ENCODE data around the gene TP63.

DNA sequence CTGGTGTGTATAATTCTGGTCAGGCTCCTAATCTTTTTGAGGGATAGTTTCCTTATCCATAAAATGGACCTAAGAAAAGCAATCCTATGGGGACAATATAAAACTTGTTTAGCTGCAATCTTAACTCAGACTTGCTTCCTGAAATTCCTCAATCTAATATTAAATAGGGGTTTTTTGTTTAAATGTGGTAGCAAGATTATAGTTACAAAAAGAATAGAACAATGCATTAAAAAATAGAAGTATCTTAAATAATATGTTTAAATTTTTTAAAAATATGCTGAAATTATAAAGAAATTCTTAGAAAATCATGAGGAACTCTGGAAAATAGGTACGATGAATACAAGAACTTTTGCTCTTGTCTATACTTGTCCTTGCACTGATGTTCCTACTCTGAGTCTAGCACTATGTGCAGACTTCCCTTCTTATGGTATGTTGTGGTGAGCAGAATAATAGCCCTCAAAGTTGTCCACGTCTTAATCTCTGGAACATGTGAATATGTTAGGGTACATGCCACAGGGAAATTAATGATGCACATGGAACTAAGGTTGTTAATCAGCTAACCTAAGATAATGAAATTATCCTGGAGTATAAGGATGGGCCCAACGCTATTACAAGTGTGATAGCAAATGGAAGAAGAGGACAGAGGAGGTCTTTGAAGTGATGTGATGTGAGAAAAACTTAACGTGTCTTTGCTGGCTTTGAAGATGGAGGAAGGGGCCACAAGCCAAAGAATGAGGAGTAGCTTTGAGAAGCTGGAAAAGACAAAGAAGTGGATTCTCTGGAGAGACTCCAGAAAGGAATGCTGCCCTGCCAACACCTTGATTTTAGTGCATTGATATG, 313.3 kb downstream of the LPP start:
- PRO-cap: no peak

- PRO-cap: no peak
Measured at GRCh38 chr3:188524591-188524812, 370.5 kb downstream of the LPP start.

DNA sequence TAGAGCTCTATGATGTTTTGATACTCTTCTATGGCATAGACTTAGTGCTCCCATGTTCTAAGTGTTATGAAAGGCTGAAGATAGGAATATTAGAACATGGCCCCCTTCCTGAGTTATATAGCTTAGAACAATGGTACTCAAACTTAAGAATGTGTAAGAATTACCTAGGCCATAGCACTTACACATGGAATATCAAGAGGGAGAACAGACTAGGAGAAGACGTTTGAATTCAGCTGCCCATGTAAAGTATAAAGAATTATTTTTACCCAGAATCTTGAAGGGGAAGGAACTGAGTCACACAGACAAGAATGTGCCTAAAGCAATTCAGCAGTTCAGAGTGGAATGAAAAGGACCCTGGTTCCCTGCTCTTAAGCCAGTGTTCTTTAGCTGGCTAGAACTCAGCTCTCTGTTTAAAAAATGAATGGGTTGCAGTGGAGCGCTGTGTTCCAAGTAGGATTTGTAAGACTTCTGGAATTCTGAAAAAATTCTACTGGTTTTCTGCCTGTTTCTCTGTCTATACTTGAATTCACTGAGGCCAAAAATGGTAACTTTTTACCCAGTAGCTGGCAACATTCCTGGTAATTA, 440.1 kb downstream of the LPP start:
- PRO-cap: no peak

DNA sequence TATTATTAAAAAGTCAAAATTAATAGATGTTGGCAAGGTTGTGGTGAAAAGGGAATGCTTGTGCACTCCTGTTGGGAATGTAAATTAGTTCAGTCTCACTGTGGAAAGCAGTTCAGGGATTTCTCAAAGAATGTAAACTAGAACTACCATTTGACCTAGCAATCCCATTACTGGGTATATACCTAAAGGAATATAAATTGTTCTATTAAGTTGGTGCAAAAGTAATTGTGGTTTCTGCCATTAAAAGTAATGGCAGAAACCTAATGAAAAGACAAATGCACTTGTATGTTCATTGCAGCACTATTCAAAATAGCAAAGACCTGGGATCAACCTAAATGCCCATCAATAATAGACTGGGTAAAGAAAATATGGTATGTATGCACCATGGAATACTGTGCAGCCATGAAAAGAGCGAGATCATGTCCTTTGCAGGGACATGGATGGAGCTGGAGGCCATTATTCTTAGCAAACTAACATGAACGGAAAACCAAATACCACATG, 476.5 kb downstream of the LPP start:
- PRO-cap: no peak

DNA sequence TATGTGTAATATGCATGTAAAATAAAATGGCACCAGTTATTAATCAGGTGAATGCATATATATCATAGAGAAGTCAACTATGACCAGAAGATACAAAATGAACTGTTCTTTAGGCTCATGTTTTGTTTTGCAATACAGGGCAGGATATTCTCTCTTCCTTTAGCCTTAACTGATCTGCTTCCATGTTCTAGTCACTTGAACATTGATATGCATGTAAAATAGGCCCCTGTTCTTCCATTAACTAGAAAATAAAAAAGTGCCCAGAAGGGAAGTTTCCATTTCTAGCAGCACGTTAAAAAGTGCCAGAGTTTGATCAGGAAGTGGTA, 501.0 kb downstream of the LPP start:
- PRO-cap: no peak

GRCh38 chr3:188738922-188739554, 432.7 kb upstream of the TPRG1 start:
- PRO-cap: no peak

DNA sequence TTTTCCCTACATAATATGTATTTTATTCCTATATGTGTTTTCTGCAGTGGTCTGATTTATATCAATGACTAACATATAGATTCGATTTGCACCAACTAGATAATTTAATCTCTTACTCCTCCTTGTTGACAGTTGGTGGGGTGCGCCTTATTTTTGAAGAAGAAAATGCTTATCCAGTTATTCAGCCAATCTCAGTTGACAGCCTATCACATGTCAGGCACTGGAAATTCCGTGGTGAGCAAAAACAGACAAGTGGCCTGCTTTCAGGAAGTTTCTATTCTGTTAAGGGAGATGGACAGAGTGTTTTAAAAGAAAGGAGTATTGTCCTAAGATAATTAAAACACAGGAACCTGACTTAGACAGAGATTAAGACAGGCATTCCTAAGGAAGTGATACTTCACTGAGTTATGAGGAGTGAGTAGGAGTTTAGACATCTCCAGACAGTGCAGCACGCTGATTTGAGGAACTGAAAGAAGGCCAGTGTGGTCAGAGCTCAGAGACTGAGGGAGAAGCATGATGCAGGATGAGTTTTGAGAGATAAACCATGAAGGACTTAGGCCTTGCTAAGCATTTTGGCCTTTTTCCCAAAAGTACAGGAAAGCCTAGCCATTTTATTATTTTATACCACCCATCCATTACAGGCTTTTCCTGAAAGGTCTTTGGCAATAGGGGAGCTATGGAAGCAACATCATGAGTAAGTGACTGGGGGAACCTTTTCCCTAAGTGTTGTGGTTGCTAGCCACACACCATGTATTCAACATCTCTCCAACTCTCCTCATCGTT, 375.8 kb upstream of the TPRG1 start:
- PRO-cap: no peak

DNA sequence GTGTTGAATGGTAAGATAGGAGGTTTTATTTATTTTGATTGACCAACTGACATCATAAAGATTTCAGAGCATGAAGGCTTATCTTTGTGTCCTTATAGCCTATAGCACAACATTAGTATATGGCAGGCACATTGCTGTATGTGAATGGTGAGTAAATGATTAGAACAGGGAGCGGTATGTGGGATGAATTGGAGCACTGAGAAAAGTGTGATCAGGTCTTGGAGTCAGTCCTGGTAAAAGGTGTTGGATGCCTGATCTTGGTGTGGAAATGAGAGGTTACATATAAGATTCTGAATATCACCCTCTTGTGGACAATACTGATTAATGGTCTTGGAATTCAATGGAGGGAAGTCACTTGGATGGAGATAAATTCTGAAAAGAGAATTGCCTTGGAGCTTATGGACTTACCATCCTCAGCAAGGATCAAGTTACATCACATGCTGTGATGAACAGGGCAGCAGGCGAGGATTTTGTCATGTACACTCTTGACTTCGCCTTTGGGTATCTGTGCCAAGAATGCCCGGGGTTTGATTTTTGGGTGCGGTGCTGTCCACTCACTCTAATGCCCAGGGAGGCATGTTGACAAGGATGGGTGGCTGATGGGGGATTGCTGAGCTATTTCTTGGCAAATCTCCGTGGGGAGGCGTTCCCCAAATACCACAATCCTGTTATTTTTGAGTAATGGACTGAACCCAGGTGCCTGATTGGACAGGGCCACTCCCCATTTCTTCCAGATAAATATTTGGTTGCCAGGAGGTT, 96.1 kb downstream of the TPRG1 start:
- PRO-cap: no peak

DNA sequence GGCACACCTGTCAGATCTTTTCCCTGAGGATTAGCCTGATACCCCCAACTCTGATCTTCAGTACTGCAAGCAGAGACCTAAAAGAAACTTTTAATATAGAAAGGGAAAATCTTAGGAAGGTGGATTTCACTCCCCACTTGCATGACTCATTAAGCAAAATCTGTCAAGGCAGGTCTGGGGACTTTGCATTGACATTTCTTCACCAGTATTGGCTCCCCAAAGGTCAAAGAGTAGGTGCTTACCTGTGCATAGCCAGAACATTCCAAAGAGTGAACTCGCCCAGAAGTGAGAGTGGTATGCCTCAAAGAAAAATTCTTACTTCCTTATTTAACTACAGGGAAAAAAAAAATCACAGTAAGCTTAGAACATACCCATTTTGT, 140.9 kb upstream of the TP63 start:
- PRO-cap: no peak

- PRO-cap: no peak
Measured at GRCh38 chr3:189630606-189631905, at the start of gene TP63. Gene TP63 (plus strand): TSS chr3:189631389.

GRCh38 chr3:190058304-190059393, 62.0 kb downstream of the P3H2 start:
- PRO-cap: no peak

GRCh38 chr3:190121431-190121827, 732 bp upstream of the P3H2 start:
- PRO-cap: no peak

DNA sequence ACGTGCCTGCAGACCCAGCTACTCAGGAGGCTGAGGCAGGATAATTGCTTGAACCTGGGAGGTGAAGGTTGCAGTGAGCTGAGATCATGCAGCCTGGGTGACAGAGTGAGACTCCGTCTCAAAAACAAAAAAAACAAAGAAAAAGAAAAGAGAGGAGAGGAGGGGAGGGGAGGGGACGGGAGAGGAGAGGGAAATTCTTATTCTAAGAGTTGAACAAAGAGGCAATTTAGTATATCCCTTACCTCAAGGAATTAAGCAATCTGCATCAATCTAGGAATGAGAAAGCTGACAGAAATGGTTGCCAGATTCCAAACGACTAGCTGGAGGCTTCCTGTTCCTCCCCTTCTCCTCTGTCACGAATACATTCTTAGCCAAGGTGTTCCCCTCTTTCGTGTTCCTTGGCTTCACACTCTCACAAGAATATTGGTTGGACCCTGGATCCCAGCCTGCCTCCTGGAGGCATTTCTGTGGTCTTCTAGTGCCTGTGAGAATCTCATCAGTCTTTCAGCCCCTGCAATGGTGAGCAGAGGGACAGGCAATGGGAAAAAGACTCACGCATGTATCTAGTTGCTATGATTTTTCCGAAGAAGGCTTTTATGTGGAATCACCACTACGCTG, 1.4 kb upstream of the P3H2 start:
- PRO-cap: no peak

GRCh38 chr3:190124035-190124454, 3.3 kb upstream of the P3H2 start:
- PRO-cap: no peak

DNA sequence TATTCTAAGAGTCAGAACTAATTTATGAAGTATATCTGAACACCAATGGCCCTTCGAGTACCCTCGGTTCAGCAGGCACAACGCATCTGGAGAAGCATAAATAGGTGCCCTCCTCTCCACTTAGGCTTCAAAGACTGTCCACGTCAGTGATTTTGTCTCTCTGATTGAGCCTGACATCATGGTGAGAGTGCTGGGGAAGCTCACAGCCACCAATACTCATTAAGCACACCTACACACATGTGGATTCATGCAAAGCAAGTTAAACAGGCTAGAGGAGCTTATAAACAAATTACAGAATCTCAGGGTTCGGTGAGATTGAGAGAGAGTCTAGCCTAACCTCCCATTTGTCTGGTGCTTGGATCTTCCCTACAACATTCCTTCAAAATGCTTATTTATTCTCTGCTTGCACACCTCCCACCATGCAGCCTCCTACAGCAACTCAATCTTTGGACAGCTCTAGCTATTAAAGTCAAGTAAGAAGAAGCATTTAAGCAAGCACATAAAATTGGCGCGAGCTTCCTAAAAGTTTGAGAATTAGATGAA, 3.5 kb downstream of the CLDN1 start:
- PRO-cap: no peak

DNA sequence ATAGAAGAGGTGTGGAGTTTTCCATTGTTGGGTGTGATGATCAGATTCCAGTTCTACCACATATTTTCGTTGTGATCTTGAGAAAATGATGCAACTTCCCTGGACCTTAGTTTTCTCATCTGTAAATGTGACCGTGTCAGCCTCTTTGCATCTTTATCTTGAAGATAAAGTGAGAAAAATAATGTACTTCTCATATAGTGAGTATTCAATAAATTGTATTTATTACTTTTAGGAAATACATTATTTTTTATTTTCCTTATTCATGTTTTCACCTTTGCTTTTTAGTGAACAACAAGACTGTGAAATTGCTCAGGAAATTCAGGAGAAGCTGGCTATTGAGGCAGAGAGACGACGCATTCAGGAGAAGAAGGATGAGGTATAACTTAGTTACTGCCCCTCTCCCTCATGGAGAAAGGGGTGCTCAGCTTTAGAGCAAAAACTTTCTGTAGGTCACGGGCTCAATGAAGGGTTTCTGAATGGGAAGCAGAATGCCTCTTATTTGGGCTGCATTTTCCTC, 30.5 kb upstream of the UTS2B start:
- PRO-cap: no peak

- PRO-cap: no peak
Measured at GRCh38 chr3:191376498-191377230, 46.3 kb upstream of the UTS2B start.

DNA sequence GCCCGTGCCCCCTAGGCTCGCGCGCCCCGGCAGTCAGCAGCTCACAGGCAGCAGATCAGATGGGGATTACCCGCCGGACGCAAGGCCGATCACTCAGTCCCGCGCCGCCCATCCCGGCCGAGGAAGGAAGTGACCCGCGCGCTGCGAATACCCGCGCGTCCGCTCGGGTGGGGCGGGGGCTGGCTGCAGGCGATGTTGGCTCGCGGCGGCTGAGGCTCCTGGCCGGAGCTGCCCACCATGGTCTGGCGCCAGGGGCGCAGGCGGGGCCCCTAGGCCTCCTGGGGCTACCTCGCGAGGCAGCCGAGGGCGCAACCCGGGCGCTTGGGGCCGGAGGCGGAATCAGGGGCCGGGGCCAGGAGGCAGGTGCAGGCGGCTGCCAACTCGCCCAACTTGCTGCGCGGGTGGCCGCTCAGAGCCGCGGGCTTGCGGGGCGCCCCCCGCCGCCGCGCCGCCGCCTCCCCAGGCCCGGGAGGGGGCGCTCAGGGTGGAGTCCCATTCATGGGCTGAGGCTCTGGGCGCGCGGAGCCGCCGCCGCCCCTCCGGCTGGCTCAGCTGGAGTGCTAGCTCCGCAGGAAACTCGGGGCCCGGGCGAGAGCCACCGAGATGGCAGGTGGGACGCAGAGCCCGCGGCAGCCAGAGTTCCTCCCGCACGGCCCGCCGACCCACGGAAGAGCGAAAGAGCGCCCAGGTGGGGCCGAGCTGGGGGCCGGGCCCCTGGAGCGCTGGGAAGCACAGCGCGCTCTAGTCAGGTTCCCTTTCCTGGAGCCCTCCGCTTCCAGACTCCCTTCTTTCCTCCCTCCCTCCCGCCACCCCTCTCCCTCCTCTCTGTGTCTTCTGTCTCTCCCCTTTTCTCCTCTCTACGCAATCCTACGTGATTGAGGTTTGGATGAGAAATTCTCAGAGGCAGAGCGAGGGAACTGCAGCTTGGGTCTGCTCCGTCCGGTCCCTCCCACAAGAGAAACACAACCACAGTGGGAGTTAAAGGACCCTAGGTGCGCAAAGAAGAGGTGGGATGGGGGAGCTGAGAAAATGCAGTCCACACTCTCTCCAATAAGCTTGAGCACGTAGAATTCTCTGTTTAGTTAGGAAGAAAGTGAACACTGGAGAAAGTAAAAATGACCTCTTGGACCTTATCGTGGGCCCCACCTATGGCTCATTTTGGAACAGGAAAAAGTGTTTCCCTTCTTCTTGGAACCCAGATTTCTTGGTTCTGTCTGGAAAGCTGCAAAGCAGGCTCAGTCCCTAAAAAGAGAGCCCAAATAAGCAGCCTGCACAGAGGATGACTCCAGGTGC, 317.4 kb downstream of the FGF12 start:
- PRO-cap: no peak

DNA sequence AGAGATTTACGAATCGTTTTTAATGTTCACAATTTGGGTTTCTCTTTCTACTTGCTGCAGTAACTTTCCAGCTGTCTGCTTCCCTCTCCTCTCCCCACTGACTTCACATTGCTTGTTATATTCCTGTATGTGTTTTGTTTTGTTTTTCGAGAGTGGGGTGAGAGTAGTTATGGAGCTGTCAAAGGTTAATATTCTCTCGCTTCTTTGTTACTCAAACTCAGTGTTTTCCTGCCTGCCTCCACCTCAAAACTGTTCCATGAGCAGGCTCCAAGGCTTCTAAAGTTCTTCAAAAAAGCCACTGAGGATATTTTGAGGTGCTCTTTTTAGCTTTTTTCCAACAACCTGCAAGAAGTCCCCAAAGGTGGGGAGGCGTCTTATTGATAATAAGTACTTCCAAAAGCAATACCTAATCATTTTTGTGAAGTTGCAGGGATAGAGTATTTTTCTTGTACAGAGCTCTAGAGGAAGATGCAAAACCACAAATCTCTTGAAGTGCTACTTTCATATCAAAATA, 592 bp upstream of the FGF12 start:
- PRO-cap: no peak

- PRO-cap: no peak
Measured at GRCh38 chr3:192869360-192869824, 48.3 kb downstream of the MB21D2 start.

All from natural killer cell (primary cell).